Measurements from ENCODE around the gene HSCB.

GRCh38 chr22:26522161-26522855 lies 10.0 kb upstream of the TFIP11 start:
- PRO-cap, result no peak

DNA sequence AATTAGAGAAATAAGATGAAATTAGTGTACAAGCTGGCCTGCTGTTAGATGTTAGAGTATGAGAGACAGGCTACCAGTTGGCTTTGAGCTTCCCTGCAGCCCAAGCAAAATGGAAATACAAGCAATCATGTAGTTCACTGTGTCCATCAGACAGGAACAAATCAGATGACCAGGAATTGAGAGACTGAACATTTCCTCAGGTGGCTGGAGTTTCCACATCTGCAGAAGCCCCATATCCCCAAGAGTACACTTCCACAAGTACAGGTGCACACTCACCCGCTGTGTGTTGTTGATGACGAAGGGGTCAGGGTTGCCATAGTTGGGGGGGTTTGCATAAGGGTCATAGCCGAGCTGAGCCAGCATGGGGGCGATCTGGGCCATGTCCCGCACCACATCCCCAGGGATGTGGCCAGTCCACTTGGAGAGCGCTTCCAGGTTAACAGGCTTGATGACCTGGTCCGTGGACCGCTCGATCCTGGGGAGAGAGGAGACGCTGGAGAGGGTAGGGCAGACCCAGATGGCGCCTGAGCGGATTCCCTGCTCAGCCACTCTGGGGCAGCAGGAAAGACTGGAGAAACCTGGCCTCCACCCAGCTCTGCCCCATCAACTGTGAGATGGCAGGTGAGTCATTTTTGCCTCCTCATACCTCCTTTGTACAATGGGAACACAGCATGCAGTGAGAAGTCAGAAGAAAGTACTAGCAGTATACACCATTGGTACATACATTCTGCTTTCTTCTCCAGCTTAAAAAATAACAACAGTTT lies 23.9 kb upstream of the TFIP11 start:
- PRO-cap, result no peak

DNA sequence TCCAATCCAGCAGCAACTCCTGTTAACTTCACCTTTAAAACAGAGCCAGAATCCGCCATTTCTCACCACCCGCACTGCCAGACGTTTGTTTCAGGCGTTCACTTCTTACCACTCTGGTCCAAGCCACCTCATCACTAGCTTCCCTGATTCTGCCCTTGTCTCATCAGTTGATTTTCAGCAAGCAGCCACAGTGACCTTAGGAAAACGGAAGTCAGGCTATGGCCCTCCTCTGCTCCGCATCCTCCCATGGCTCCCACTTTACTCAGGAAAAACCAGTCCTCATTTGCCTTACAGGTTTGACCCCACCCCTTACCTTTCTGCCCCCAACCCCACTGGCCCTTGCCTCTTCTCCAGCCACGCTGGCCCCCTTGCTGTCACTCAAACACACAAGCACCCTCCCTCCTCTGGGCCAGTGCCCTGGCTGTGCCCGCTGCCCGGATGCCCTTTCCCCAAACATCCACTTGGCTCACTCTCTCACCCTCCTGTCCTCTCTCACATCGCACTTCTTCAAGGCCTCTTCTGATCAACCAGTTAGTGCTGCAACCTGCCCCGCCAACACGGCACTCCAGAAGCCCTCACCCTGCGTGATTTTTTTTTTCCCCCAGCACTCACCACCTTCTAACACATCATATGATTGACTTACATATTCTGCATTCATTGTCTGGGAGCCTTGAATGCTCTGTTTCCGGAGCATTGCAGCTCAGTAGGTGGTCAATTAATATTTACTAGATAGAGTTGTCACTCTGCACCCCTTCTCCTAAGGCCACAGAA lies 18.9 kb downstream of the TPST2 start:
- PRO-cap, result no peak

- PRO-cap, result no peak
Observed at GRCh38 chr22:26643543-26643973, 21.8 kb downstream of the CRYBA4 start.

GRCh38 chr22:26710923-26711839 lies 89.4 kb downstream of the CRYBA4 start:
- PRO-cap, result no peak

- PRO-cap, result no peak
Observed at GRCh38 chr22:26740133-26740810, 118.5 kb downstream of the CRYBA4 start.

DNA sequence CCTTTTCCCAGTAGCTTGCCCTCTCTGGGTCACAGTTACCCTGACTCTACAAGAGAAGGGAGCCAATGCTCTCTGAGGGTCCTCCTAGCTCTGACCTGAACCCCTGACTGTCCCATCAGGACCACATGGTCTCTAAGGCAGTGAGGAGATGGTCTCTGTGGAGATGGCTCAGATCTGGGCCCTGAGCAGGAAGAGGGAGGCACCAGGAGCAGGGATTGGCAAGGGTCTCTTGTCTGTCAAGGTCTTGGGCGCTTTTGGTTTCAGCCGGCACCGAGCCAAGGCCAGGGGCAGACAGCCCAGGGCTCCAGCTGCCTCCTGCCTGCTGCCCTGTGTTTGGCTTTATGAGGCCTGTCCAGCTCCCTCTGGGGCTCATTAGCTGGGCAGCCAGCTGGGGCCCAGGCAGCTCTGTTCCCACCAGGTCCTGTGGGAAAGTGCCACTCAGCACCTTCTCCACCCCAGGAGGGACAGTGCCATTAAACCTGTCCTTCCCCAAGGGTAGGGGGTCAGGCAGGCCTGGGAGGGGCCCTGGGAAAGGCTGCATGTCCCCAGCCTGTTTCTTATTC lies 559.8 kb downstream of the MN1 start:
- PRO-cap, result no peak

- PRO-cap, result no peak
Observed at GRCh38 chr22:27247555-27248141, 553.9 kb downstream of the MN1 start.

GRCh38 chr22:27488751-27489565 lies 312.6 kb downstream of the MN1 start:
- PRO-cap, result no peak

DNA sequence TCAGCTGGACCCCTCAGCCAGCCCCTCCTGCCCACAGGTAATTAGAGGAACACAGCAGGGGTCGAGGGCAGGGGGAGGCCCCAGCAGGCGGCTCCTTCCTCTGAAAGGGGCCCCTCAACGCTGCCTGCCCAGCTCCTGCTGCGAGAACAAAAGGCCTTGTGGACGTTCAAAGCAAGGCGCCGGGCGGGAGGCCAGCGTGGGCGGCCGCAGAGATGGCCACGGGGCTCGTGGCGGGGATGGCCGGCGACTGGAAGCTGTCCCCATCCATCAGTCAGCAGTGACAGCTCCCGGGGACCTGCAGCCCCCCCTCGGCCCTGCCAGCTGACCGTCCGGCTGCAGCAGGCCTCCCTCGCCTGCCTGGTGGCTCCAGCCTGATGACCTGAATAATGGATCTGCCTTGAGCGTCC lies 159.4 kb downstream of the MN1 start:
- PRO-cap, result no peak

DNA sequence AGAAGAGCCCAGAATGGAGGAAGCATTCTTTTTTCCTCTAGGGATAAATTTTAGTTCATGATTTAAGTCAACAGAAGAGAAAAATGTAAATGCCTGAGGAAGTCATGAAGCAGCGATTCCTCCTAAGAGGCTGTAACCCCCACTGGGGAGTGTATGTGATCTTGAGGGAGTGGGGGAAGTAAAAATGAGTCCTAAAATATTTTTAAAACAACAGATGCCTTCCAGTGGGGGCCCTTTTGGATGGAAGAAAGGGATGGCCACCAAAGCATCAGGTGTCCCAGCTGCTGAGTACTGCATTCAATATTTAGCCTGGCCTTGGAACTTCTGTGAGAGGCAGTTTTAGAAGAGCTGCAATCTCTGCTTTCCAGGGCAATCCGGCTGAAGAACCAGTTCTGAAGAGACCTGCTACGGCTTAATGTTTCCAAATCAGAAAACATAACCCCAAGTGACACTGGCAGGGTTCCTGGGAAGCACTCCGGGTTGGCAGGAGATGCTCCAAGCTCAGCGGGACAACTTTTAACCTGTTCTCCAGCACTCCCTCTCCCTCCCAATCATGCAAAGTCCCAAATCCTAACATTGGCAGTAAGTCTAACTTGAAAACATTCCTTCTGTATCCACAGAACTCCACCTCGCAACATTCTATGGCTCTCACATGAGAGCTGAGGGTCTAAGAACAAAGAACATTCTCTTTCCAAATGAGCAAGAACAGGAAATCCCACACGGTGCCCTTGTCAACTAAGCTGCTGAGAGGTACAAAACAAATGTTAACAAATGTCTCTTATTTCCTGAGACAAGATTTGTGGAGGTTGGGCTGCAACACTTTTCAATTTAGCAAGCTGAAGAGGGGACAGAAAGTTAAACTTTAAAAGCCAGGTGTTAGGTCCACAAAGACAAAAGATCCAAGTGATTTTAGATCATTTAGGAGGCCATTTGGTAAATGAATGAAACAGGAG lies 48.4 kb upstream of the MN1 start:
- PRO-cap, result no peak

DNA sequence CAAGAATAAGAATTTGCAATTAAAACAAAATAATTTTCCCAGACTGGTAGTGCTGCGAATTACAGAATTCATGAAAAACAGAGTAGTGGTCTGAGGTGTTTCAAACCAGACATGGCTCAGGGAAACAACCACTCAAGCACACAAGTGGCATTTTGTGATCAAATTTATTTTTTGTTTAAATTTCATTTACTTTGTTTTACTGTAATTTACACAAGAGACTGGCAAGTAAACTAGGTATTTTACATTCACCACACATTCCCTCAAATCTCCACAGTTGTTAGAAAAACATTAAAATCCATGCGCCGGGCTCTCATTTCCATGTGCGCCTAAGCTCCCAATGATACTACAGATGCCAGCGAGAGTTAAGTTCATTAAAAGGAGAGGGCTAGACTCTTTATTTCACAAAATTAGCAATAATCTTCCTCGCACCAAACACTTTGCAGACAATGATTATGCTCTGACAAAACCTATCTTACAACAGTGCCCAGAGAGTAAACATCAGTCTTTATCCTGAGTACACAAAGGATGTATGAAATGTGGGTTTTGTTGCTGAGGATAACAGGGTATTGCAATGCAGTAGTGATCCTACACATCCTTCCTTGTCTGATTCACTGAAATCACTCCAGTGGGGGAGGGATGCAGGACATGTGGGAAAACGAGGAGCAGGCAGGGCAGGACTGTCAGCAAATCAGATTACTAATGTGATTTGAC lies 50.1 kb upstream of the MN1 start:
- PRO-cap, result no peak

DNA sequence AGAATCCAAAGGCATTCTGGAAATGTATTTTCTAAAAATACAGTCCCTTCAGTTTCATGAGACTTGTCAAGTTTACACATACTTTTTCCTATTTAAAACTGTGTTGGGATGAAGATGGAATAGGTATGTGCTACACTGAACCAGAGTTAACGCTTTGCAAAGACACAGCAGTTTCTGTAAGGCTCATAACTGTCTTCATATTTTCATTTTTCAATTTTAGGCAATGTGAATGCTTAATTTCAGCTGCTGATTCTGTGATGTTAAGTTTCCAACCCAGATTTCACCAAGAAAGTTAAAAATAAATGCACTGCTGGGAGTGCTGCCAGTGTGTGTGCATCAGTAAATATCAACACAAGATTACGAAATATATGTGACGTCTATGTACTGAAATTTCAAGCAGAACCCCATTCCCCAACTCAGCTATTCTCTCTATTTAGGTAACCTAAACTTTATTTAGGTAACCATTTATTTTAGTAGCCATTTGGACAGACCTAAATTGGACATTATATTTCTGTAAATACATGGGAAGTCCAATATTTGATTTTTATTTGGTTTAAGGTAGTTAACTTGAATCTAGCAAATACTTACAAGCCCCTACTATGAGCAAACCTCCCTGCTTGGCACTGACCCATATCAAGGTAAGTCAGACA lies 52.4 kb downstream of the PITPNB start:
- PRO-cap, result no peak

DNA sequence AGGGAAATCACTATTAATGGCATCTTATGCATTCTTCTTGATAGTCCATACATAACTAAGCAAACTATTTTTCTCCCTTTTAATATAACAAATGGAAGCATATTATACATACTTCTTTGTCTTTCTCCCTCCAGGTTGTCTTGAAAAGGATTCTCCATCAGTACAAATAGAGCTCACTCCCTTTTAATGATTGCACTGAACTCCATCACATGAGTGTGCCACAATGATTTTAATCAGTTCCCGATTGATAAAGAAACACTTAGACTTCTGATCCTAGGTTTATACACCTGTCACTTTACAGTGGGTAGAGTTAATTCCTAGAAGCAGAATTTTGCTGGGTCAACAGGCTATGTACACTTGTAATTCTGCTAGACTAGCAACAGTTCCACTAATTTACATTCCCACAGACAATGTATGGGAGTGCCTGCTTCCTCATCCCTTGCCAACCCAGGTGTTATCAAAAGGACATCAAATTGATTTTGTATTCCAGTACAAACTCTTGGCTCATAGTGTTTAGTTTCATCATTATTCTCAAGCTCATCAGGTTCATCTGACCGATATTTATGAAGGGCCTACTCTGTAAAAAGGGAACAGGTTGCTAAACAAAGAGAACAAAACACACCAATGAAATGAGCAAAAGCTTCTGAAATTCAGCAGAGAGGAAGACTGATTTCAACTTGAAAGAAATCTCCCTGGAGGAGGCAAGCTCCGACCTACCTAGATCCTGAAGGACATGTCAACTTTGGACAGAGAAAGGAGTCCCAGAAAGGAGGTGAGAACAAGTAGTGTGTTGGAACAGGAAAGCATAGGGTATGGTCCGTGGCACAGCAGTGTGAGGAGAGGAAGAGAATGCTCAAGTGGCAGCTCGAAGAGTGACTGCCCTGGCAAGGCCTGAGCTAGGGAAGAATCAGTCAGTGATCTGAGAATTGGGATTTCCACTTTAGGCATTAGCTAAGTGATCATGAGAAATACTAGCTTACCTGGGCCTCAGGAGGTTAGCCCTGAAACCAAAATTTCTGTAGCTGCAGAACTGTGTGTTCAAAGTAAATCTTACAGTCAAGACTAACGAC lies 30.7 kb downstream of the PITPNB start:
- PRO-cap, result no peak

DNA sequence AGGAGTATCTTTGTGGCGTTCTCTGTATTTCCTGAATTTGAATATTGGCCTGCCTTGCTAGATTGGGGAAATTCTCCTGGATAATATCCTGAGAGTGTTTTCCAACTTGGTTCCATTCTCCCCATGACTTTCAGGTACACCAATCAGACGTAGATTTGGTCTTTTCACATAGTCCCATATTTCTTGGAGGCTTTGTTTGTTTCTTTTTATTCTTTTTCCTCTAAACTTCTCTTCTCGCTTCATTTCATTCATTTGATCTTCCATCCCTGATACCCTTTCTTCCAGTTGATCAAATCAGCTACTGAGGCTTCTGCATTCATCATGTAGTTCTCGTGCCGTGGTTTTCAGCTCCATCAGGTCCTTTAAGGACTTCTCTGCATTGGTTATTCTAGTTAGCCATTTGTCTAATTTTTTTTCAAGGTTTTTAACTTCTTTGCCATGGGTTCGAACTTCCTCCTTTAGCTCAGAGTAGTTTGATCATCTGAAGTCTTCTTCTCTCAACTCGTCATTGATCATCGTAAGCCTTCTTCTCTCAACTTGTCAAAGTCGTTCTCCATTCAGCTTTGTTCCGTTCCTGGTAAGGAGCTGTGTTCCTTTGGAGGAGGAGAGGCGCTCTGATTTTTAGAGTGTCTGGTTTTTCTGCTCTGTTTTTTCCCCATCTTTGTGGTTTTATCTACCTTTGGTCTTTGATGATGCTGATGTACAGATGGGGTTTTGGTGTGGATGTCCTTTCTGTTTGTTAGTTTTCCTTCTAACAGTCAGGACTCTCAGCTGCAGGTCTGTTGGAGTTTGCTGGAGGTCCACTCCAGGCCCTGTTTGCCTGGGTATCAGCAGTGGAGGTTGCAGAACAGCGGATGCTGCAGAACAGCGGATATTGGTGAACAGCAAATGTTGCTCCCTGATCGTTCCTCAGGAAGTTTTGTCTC lies 341.0 kb downstream of the TTC28 start:
- PRO-cap, result no peak

GRCh38 chr22:28432928-28433364 lies 246.7 kb downstream of the TTC28 start:
- PRO-cap, result no peak

DNA sequence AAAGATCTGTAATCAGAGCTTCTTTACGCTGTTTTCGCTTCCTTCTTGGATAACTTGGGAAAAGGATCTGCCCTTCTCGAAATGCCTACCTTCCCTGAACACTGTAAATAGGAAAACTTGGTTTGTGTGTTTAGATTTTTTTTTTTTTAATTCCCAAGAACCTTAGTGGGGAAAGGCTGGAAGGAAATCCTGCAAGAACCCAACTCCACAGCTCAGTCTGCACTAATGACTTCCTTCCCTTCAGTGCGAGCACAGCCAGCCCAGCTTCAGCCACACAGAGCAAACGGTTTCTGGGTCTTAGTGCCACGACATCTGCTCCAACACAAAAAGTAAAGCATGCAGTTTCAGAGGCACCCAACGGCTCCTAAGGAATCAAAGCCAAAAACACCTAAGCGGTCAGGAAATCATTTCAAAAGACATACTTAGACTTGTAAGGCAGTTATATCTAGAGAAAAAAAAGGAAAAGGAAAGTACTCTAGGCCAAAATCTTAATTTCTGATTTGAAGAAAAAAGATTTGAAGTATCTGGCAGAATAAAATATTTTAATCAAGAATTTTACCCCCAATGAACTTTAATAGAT lies 236.1 kb downstream of the TTC28 start:
- PRO-cap, result unidirectional peak, minus-strand start at position 224 of the sequence

DNA sequence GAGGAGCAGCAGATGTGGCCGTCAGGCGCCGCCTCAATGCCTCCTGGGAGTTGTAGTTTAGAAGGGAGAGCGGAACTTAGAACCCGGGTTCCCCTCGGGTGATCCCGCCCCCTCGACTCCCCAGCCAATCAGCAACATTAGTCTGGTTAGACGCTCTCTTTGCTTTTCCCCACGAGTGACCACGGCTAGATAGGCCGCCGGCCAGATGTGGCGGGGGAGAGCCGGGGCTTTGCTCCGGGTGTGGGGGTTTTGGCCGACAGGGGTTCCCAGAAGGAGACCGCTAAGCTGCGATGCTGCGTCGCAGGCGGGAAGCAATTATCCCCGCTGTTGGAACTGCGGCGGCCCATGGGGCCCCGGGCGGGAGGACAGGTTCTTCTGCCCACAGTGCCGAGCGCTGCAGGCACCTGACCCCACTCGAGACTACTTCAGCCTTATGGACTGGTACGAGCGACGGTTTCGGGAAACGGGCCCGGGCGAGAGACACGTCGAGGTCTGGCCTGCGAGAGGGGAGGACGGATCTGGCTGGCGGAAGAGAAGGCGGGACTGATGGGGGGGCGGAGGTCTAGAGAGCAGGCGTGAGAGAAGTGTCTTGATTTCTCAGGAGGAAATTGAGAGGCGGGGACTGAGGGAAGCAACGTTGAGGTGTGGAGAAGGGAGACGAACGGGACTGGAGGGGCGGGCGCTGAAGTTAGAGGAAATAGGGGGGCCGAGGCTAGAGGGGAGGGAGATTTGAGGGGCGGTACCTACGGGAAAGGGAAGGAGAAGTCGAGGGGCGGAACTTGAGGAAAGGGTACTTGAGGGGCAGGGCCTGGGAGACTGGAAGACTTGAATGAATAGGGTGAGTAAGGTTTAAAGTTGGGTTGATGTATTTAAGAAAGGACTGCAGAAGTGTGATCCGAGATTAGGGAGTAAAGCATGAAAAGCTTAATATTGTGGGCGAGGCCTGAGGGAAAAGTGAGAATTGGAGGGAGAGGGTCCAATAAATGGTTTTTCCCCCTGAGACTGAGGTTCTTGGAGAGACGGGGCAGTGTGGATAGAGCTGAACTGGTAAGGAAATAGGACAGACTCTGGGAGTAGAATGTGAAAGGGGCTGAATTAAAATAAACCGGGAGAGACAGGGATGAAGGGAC lies at the start of gene HSCB:
Gene HSCB, plus strand, starts transcription at position 149 of the 1,130 bp plus-strand sequence.
- PRO-cap, result bidirectional peak, plus-strand start at position 162 of the sequence, minus-strand start outside the sequence; bidirectional peak, plus-strand start at position 852 of the sequence, minus-strand start at position 520 of the sequence

GRCh38 chr22:28750739-28750960 lies 8.8 kb downstream of the HSCB start:
- PRO-cap, result no peak

DNA sequence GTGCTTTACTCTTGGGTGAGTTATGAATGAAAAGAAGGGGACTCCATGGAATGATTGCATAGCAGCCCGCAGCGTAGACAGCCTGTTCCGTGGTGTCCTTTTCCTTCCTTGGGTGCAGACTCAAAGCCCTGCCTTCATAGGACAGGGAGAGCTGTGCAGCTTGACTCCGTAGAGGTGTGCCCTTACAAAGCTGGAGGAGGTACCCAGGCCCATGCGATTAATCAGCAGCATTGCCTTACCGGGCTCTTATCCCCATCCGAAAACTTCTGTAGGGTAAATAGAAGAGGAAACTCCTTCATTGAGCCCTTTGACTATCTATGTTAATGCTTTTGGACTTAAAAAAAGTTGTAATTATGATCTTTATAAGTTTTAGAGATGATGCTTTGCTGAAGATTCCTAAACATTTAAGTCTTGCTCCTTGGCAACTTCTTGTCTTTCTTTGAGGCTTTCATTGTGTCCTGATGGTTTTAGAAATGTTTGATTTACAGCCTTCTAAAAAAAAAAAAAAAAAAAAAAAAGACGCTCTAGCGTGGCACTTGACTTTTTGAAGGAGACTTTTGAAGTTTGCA lies 1.8 kb downstream of the ZNRF3 start:
- PRO-cap, result no peak

All from bile duct (tissue), 1 donor.